ENCODE measurements around a stretch of chr5.

DNA sequence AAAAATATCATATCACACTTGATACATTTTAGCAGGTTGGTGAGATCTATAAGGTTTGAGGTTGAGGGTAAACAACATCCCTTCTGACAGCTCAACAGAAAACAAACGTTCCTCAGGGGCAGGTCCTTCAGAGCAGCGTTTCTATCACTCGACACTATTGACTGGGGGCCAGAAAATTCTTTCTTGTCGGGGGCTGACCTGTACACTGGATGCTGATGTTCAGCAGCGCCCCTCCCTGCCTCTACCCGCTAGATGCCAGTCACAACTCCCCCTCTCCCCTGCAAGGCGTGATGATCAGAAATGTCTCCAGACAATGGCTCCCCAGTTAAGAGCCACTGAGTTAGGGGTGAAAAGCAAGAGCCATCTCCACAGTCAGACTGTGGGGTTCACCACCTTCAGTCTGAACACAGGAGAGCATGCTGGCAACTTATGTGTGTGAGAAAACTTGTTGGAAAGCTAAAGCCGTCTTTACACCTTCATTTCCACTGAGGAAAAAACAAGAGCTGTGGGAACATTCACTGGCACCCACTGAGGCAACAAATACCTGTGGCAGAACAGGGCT is 39.7 kb downstream of the SERINC5 start:
- PRO-cap, 2 experiments = no peak in any of the 2 experiments

DNA sequence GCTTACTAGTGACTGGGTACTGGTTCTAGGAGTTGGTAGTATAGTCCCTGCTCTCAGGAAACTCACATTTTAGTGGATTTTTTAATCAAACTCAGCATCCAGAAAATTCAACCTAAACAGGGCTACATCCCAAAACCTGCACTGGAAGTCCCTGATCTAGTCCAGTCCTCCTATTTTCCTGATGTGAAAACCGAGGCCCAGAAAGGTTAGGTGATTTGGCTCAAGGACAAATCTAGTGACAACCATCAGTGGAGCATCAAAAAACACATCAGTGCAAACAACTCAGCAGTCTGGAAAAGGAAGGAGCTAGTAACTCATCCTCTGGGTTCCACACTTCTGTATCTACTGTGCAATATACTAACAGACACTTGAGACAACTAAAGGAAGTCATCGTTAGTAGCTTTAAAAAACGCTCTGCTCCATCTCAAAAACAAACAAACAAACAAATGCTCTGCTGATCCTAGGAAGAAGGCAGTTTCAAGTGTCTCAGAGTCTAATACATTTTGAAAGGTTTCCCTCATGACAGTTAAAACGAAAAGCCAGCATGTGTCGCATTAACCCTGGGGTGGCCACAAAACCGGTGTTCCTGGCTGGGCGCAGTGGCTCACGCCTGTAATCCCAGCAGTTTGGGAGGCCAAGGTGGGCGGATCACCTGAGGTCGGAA is 38.0 kb downstream of the SERINC5 start:
- PRO-cap, 2 experiments = no peak in any of the 2 experiments

DNA sequence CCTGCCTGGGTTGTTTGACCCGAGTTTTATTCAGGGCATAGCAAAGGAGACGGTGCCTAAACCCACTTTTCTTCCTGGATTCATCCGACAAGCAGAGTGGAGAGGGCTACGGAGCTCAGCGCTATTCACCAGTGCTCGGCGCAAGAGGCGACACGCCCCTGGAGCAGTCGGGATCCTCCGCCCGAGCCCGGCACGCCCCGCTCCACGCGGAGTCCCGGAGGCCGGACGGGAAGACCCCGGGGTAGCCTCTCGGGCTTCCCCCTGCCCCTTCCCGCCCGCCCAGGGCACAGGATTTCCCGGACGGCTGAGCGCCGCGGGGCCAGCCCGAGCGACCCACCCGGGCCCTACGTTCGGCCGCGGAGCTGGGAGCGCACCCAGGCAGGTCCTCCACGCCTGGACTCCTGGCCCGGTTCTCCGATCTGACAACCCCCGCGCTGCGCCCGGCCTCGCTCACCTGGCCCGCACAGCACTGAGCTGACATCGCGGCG is 362 bp downstream of the SERINC5 start:
- PRO-cap, 2 experiments = peak in 1 of 2 experiments; most common plus-strand start position 124 of the sequence (in 1); most common minus-strand start position 160 of the sequence (in 1)

GRCh38 chr5:80656257-80656689 is 1.5 kb upstream of the DHFR start:
- PRO-cap, 2 experiments = no peak in any of the 2 experiments

GRCh38 chr5:80961663-80962245 is 1.6 kb downstream of the RASGRF2 start:
- PRO-cap, 2 experiments = peak in 1 of 2 experiments; most common plus-strand start chr5:80962049 (in 1); most common minus-strand start chr5:80962046 (in 1)

GRCh38 chr5:80976810-80977410 is 16.7 kb downstream of the RASGRF2 start:
- PRO-cap, 2 experiments = no peak in any of the 2 experiments

GRCh38 chr5:81237156-81237451 is 4.0 kb downstream of the CKMT2 start:
- PRO-cap, 2 experiments = no peak in any of the 2 experiments

DNA sequence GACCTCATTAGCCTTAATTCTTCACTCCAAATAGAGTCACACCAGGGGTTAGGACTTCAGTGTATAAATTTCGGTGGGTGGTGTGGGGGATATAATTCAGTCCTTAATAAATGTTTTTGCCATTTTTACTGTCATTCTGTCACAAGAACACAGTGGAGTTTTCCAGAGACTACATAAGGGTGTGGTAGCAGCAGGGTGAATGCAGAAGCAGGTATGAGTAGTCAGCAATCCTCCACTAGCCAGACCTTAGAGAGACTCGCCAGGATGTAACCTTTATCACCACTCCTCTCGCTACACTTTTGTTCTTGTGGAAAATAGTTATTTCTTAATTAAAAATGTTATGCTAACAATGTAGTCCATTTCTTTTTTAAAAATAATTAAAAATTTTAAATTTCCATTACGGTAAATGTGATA is 956 bp downstream of the ACOT12 start:
- PRO-cap, 2 experiments = no peak in any of the 2 experiments

GRCh38 chr5:81615958-81616327 is 135.0 kb downstream of the SSBP2 start:
- PRO-cap, 2 experiments = no peak in any of the 2 experiments

- PRO-cap, 2 experiments = no peak in any of the 2 experiments
Observed at GRCh38 chr5:81723861-81724165, 27.1 kb downstream of the SSBP2 start.

- PRO-cap, 2 experiments = no peak in any of the 2 experiments
Observed at GRCh38 chr5:81756217-81756522, 5.3 kb upstream of the SSBP2 start.

DNA sequence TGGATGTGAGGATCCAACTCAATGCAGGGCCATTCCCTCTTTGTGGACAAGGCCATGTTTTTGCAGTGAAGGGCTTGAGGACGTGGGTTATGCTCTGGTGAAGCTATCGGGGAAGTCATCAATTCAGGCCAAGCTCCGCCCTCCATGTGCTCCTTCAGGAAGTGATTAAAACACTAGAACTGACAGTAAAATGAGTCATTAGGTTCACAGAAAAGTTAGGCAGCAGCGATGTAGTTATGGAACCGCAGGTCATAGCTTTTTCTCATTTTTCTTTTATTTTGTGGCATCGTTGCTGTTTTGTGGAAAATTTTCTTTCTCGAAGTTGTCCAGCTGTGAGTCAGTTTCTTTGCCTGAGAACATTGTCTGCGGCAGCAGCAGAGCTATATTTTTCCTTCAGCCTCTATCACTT is 110.7 kb upstream of the RPS23 start:
- PRO-cap, 2 experiments = no peak in any of the 2 experiments

- PRO-cap, 2 experiments = no peak in any of the 2 experiments
Observed at GRCh38 chr5:82539042-82539392, 260.9 kb upstream of the RPS23 start.

DNA sequence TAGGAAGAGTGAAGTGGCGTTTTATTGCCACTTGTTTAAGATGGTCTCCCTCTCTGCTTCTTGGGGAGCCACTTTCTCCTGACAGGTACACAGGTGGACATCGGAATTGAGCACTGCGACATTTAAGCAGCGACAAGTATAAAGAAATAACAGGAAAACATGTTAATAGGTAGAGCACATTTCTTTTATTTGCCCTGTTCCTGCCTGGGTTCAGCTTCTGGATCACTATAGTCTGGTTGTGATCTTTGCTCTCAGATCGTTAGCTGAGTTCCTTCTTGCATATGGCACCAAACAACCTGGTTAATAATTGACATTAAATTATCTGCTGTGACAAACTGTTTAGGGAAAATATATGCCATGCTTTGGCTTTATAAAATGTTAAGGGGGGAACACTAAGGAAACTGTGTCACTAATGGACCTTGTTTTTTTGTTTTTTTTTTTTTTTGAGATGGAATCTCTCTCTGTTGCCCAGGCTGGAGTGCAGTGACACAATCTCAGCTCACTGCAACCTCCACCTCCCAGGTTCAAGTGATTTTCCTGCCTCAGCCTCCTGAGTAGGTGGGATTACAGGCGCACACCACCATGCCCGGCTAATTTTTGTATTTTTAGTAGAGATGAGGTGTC is 345.1 kb upstream of the RPS23 start:
- PRO-cap, 2 experiments = no peak in any of the 2 experiments

DNA sequence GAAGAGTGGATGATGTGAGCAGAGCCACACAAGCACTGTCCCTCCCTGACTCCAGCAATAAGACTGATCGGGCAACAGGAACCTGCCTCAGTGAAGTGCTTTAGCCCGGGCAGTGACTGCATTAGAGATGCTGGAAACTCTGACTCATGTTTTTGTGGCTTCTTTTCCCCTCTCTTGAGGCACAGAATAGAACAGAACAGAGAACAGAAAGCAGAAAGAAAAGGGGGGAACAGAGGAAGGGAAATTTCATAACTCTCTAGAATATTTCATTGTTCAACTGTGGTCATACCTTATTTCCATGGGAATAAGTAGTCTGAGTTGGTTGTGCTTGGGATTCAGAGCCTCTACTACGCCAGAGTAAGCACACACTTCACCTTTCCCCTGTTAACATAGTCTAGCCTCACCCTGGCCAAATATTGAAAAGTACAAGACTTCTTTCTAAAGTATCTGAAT is 164.8 kb upstream of the VCAN start:
- PRO-cap, 2 experiments = peak in 1 of 2 experiments; most common minus-strand start position 65 of the sequence (in 1)

DNA sequence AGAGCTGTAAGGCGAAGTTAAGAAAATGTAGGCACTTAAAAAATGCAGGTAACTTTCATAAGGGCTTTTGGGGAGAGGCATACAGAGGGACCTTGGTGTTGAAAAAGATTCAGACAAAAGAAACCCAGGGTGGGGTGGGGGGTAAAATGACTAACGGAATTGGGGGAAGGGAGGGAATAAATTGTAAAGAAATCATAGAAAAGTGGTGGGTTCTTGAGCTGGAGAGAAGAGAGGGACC is 512 bp downstream of the VCAN start:
- PRO-cap, 2 experiments = no peak in any of the 2 experiments

DNA sequence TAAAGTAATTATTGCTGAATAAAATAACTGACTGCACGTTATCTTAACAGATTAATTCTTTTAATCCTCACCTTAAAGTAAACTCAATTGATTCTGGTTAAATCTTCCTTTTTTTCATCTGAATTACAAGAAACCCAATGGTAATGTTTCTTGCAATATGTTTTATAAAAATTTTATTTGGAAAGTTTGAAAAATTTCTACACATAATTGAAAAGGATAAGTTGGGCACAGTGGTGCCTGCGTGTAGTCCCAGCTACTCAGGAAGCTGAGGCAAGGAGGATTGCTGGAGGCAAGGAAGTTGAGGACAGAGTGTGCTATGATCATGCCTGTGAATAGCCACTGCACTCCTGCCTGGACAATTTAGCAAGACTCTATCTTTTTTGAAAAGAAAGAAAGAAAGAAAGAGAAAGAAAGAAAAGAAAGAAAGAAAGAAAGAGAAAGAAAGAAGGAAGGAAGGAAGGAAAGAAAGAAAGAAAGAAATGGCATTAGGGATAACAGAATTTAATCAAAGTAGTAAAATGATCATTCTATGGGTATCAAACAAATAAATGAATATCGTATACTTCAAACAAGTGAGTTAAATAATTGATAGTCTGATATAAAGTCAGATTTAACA is 37.2 kb downstream of the VCAN start:
- PRO-cap, 2 experiments = no peak in any of the 2 experiments

- PRO-cap, 2 experiments = no peak in any of the 2 experiments
Observed at GRCh38 chr5:84885784-84886292, 501.2 kb upstream of the EDIL3 start.

- PRO-cap, 2 experiments = no peak in any of the 2 experiments
Observed at GRCh38 chr5:85648598-85648833, 969.2 kb upstream of the COX7C start.

- PRO-cap, 2 experiments = no peak in any of the 2 experiments
Observed at GRCh38 chr5:85716174-85716895, 901.4 kb upstream of the COX7C start.